Bronchus fibroblast of lung (primary cell): ENCODE results near the genes PGC, FRS3, TOMM6, CCND3, TAF8 and GUCA1A.

DNA sequence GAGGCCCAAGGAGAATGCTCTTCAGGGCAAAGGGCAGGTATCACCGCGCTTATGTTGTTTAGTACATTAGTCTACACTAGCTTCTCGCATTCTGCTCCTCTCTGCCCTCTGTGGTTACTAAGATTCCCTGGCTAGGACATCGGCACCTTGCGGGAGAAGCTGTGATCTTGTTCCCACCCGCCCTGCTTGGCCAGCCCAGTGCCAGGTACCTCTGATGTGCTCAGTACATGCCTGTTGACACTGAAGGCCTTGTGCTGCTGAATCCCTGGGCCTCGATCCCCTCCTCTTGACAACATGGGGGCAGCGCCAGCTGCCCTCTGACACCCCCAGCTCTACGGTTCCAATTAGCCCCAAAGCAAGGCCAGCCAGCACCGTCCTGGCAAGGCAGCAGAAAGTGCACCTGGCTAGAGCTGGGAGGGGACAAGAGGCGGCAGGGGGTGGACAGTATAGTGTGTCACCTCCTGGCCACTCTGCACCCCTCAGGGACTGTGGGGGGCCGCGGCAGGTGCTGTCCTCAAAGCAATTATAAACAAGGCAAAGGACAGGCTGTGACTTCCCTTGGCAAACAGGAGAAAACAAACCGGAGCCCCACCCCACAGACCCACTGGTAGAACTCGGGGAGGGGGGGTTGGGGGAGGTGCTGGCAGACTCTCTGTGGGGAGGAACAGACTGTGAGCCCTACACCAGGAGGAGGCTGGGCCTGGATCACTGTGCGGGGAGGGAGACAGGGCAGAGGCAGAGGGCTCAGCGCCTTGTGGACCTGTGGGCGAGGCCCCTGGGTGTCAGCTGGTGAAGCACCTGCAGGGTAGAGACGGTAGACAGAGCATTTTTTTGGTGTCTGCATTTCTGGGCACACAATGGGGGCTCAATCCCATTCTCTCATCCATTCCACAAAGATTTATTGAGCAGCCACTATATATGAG lies 7.1 kb downstream of the TFEB start:
- RAMPAGE, long total RNA: no peak

DNA sequence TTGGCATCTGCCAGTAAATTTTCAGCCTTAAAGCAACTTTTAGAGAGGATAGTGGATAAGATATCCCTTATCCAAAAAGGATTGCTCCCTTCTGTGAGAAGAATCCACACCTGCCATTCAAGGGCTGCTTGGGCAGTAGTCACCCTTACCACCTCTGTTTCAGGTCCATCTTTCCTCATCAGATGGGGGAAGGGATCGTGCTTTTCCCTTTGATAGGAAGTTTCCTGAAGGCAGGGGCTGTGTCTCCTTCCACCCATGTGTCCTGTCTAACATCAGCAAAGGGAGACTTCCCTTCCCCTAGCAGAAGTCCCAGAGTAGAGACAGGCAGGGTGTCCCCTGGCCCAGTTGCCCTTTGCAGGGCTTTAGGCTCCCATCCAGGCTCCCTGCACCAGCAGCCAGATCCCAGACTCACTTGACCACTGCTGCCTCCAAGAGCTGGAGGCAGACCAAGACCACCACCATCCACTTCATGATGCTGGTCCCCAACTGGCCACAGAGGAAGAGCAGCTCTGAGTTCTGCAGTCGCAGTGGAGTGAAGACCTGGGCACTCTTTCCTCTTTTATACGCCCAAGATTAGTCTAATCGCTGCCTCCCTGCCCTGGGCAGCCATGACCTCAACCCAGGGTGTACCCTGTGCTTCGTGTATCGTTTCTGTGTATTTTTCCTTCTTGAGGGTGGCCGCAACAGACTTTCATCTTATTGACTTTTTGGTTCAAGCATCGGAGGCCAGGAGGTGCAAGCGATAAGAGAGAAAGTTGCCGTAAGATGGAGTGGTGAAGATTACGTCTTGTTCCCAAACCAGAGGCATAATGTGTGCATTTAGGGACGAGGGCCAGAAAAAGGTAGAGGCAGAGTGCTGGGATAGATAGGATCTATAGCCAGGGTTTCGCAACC lies at the start of gene PGC:
Gene PGC, minus strand, starts transcription at position 534 of the 894 bp plus-strand sequence.
- RAMPAGE, long total RNA: no peak

DNA sequence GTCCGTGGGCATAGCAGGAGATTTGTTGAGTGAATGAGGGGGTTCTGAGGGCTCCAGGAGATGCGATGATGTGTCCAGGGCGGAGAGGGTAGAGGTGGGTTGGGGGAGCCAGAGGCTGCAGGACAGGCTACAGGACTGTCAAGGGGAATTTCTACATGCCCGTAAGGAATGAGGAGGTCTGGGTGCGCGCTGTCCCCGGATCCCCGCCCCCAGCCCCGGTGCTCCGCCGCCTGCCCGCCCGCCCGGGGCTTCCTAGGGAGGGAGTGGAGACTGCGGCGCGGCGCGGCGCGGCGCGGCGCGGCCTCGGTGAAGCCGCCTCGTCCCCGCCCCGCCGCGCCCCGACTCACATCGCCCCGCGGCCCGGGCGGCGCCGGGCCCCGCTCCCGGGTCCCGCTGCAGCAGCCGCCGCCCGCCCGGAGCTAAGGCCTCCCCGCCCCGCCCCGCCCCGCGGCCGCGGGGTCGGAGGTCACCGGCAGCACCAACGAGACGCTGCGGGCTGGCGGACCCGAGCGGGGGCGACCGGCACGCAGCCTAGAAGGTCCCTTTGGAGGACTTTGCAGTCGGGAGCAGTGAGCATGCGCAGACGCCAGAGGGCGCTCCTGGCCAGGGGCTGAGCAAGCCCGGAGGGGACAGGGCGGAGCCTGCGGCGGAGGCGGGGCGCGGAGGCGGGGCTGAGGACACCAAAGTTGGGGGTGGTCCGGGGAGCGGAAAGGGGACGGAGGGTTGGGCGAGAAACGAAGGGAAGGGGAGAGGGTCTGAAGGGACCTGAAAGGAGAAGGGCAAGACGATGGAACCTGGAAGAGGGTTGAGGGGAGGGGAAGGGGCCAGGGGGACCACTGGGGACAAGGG lies at the start of gene FRS3:
Gene FRS3, minus strand, starts transcription at position 432 of the 849 bp plus-strand sequence.
- RAMPAGE, long total RNA: no peak

DNA sequence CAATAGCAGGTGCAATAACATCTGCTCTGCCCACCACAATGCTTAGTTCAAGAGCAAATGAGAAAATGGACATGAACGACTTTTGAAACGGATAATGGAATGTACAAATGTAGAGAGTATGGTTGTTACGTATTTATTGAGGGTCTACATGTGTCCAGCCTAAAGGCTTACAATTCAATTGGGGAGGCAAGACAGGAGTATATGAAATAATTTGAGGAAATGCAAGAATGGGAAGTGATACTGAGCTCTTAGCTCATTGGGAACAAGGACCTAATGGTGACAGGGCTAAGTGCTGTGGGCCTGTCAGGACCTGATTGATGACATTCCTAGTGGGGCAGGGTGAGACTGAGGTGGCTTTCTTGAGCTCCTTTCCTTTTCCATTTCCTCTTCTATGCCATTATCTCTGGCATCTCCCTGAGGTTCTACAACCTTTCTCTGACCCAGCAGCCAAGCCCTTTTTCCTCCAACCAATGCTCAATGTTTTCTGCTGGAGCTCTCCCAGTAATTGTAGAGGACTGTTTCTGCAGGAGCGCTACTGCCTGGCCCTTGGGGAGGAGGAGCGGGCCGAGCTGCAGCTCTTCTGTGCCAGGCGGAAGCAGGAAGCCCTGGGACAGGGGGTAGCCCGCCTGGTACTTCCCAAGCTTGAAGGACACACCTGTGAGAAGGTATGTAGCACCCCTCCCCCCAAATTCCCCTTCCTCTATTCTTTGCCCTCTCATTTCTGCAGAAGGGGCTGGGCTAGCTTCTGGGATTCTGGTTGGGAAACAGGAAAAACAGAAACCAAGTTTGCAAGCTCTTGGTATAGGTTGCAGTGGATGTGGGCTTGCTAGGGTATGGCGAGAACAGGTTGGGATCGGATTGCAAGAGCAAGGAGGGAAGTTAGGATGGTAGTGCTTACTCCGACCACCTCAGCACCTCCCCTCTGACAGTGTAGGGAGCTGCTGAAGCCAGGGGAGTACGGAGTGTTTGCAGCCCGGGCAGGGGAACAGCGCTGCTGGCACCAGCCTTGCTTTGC lies 2.8 kb upstream of the TOMM6 start:
- RAMPAGE, long total RNA: no peak

- RAMPAGE, long total RNA: no peak
Measured at GRCh38 chr6:41786289-41786835, 1.1 kb upstream of the TOMM6 start.

GRCh38 chr6:41787030-41787883 lies at the start of gene TOMM6:
Gene TOMM6, plus strand, starts transcription at chr6:41787694.
- RAMPAGE, long total RNA: start-site peak on the plus strand at chr6:41787644-41787698, 3,198 and 2,523 reads in 2 replicates

DNA sequence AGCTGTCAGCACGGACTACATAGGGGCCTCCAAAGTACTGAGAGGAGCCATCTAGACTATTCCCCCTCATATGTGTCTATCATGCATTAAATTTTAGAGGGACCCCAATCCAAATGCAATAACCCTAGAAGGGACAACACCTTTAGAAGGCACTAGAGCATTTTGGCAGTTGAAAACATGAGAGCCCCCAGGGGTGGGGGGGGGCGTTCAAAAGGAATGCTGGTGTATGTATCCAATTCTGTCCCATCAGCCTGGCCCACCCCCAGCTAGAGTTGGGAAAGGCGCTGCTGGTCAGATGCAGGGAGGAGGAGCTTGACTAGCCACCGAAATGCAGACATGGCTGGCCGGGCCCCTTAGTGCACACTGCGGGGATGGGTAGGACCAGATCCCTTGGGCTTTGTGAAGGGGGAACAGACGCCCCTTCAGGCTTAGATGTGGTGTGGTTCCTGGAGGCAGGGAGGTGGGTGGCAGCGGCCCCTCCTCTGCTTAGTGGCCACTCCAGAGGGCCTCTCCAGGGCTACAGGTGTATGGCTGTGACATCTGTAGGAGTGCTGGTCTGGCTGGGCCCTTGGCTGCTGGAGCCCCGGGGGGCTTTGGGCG lies 6.1 kb downstream of the CCND3 start:
- RAMPAGE, long total RNA: no peak

- RAMPAGE, long total RNA: no peak
Measured at GRCh38 chr6:41937030-41937758, 4.4 kb downstream of the CCND3 start.

DNA sequence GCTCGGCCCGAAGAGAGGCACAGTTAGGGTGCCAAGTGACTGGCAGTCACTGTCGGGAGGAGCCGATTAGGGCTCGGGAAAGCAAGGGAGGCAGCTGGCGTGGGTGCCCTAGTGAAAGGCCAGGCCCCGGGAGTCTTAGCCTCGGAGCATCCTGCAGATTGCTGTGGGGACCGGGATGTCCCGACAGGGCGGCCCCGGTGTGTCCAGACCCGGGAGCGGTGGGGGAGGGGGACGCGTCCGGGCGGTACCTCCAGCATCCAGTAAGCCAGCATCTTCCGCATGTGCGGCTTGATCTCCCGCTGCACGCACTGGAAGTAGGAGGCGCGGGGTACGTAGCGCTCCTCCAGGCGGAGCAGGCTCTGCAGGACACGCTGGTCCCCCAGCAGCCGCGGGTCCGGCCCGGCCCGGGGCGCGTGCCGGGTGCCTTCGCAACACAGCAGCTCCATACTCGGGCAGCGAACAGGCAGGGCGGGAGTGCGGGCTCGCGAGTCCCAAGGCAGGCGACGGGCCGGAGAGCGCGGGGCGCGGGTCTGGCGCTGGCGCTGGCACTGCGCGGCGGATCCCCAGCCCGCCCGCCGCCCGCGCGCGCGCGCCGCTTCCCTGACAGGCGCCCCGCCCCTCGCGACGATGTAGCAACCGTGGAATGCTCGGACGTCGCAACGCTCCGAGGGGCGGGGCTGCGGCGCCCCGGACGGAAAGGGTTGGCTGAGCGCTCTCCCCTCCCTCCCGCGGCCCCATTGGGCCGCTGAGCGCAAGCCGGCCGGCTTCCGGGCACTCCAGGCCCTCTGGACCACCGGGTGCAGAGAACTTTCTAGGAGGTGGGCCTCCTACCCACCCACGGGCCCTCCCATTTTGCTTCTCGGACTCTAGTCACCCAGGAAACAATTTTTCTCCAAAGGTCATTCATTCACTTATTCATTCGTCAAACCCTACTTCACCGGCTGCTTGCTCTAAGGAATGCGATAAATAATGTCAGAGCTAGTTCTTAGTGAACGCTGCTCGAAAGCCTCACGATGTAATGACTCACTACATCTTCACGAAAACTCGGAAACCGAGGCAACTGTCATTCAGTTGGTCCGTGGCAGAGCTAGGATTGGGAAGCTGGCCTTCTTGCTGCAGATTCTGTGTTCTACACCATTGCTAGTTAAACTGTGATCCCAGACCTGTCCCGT lies at the start of gene CCND3:
Gene CCND3, minus strand, starts transcription at position 605 of the 1,172 bp plus-strand sequence.
- RAMPAGE, long total RNA: no peak

- RAMPAGE, long total RNA: no peak
Measured at GRCh38 chr6:42016854-42017691, 33.3 kb upstream of the TAF8 start.

DNA sequence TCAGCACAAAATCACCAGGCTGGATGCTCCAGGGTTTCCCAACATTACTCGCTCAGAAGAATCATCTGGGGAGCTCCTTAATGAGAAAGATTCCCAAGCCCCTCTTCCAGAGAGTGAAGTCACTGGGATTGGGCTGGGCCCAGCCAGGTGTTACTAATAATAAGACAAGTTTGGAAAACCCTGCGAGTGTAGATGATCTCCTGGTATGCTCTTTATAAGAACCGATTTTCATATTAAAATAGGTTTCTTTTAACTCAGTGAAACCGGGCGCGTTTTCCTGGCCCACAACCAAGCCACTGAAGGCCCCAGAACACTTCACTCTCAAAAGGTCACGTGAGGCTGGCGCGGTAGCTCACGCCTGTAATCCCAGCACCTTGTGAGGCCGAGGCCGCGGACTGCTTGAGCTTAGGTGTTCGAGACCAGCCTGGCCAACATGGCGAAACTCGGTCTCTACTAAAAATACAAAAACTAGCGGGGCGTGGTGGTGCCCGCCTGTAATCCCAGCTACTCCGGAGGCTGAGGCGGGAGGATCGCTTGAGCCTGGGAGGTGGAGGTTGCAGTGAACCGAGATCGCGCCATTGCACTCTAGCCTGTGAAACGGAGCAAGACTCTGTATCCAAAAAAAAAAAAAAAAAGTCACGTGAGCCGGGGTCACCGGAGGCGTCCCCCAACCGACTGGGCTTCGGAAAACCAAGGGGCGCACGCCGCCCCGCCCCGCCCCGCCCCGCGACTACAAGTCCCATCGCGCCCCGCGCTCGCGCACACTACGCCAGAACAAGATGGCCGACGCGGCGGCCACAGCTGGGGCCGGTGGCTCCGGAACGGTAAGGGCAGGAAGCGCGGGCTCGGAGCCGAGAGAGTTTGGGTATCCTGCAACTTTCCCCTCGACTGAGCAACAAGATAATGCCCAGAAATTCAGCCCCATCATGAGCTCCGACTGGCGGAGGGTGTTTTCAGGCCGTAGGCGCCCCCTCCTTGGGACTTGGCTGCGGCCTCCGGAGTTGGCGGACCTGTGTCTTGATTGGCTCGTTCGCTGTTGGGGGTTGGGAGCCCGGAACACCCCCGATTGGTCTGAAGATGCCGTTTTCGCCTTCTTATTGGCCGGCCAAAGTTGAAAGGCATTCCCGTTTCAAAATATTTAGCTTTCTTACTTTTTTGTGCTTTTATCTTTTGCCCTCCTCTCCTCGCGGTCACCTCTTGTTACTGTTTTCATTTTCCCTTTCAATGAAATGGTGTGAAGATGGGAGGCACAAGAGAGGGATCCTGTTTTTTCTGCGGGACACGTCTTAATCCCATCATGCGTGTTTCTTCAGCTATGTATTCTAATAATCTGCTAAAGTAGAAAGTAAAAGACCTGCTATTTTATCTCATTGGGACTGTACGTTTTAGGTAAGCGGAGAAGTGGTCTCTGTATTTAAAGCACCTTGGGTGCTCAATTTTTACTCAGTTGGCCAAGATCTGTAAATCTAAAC lies at the start of gene TAF8:
Gene TAF8, plus strand, starts transcription at position 762 of the 1,472 bp plus-strand sequence.
- RAMPAGE, long total RNA: start-site peak on the plus strand centred at position 765 of the sequence, 15 bp wide, 423 and 386 reads in 2 replicates

DNA sequence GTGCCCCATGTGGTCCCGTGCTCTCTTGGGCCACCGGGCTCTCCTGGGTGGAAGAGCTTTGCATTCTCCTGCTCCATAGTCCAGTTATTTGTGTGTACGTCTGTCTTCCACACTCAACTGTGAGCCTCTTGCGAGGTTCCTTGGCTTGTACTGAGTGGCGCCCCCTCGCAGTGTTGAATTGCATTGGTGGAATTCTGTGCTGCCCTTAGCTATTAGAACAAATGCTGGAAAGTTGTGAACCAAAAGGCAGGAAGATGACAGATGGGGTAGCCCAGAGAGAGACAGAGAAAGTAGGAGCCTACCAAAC lies 45.9 kb downstream of the TAF8 start:
- RAMPAGE, long total RNA: no peak

DNA sequence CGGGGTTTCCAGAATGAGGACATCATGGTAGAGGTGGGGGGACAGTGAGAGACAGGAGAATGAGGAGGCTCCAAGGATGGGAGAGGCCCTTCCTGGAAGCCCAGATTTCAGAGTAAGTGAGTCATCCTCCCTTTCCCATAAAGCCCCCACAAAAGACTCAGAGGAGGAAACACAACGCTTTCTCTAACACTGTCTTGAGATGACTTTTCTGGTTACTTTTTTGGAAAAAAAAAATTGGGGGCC lies 41.9 kb downstream of the C6orf132 start:
- RAMPAGE, long total RNA: no peak

- RAMPAGE, long total RNA: no peak
Measured at GRCh38 chr6:42140767-42142060, 1.2 kb downstream of the C6orf132 start.

GRCh38 chr6:42173231-42173581 lies at the start of gene GUCA1A:
Gene GUCA1A, plus strand, starts transcription at chr6:42173364.
- RAMPAGE, long total RNA: no peak

- RAMPAGE, long total RNA: no peak
Measured at GRCh38 chr6:42204266-42205002, 9.7 kb upstream of the GUCA1B start.

GRCh38 chr6:42226052-42226619 lies 8.5 kb upstream of the MRPS10 start:
- RAMPAGE, long total RNA: no peak

DNA sequence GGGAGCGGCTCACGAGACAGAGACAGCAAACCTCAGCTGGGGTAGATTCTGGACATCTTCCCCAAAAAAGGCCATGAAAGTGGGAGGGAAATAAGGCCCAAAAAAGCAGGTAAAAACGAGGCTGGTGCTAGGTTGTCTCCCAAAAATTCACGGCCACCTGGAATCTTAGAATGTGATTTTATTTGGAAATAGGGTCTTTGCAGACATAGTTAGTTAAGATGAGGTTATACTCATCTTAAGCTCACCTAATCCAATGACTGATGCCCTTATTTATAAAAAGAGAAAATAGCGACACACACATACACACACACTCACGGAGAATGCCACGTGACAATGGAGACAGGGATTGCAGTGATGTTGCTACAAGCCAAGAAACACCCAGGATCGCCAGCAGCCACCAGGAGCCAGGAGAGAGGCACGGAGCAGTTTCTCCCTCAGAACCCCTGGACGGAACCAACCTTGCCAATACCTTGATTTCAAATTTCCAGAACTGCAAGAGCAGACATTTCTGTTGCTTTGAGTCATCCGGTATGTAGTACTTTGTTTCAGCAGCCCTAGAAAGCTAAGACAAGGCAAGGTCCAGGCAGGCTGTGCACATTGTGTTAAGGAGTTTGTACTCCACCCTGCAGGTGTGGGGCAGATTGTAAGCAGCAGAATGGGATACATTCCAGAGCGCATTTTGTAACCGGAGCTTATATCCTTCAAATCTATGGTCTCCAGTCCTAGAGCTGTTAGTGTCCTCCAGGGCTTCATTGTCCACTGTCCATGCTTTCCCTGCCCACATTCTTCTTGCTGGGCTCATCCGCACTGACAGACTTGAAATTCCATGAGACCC lies 48.4 kb downstream of the TRERF1 start:
- RAMPAGE, long total RNA: no peak

DNA sequence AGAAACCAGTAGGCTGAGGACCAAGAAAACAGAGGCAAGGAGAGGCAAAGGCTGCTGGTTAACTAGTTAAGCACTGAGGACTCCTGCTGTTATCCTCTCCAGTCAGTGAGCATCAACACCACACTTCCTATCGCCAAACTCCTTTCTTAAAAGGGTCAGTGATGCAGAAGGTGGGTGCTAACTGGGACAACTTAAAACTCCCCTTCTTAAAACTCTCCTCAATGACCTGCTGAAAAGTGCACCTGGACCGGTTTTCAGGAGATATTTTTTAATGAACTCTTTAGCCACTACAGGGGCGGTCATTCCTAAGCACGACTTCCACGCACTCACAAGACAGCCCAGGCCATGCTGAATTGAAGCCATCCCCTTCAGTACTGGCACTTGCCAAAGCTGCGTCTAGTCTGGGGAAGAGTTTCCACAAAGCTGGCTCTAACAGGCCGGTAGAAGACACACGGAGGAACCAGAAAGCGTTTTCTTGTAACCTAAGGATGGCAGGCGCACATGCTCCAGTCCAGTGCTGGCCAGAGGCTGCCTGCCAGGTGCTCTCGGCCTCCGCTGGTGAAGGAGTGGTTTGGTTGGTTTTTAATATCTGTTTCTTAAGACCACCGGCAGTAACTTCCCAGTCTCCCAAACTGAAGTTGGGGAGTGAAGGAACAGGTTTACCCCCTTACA lies 1.5 kb downstream of the TRERF1 start:
- RAMPAGE, long total RNA: no peak

DNA sequence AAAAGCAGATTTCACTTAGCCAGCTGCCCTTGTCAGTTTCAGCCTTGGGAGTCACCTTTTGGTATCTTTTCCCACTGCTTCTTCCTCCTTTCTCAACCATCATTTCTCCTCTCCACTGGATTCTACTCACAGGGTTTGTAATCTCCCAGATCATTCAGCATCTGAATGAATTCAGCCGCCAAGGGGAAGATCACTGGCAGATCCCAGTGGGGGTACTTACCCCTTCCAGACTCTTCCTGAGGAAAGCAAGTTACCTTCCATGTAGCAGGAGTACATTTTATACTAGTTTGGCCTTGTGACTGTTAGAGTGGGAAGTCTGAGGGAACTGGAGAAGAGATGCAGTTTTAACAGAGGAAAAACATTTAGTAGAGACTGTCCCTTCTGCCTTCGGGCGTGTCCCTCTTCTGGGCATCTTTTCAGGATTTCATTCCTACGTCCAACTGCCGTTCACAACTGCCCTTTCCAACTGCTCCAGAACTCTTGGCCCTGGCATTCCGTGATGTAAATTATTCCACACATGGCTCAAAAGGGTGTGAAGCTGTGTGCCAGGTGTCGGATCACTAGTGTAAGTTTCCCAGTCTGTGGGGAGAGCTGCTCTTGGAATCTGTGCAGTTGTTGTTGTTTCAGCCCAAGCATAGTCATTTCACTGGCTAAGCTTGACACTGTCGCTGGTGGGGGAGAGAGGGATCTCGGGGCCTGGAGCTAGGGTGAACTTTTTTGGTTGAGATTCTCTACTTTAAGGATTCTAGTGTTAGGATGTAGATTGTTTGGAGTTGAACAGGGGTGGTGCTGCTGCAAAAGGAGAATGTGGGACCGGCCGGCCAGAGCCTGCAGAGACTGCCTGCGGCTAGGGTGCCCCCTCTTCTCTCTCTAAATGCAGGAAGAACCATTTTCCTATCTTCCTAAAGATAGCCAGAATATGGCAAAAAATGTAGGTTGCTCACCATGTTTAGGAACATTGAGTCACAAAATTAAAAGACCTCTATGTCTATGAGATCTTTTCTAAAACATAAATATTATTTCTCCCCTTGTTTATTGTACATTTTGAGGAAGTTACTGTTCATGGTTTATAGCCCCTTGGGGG lies 39.1 kb downstream of the BICRAL start:
- RAMPAGE, long total RNA: no peak